Skeletal muscle satellite cell (primary cell): ENCODE measurements around the gene CATSPERB.

DNA sequence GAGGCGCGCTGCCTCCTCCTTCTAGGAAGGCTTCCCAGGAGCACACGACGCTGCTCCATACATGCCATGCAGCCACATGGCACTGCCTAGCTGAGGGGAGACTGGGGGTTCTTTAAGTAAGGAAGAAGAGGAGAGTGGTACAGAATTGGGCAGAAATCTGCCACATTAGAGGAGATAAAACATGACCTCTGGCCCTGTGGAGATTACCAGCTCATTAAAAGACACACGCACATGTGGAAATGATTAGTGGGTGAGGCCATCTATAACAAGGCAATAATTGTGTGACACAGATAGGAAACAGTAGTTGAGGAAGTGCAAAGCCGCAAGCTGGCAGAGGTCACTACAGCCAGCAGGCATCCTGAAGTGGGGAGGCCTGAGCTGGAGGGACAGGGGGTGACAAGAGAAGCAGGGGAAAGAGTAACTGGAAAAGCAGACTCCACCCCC is 39.7 kb downstream of the CCDC88C start:
- CAGE, long polyA plus RNA, result no peak

- CAGE, long polyA plus RNA, result no peak
Observed at GRCh38 chr14:91481362-91482284, 28.5 kb downstream of the PPP4R3A start.

DNA sequence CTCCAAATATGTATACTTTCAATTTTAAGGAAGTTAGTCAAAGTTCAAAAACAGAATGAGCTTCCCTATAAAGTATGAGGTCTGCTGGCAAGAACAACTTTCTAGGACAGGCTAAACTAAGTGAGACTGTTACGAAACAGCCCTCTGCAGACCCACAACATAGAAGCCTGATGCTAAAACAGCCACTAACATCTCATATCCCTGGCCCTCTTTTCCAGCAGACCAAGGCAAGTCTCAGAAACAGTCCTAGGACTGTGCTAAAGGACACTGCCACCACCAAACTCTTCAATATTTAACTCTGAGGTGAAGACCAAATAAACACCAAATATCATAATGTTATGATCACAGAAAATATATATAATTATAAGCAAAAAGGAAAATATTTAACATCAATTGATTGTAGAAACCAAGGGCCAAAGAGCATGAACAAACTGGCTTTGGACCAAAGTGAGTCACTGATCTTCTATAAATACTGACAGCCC is 27.7 kb downstream of the PPP4R3A start:
- CAGE, long polyA plus RNA, result no peak

DNA sequence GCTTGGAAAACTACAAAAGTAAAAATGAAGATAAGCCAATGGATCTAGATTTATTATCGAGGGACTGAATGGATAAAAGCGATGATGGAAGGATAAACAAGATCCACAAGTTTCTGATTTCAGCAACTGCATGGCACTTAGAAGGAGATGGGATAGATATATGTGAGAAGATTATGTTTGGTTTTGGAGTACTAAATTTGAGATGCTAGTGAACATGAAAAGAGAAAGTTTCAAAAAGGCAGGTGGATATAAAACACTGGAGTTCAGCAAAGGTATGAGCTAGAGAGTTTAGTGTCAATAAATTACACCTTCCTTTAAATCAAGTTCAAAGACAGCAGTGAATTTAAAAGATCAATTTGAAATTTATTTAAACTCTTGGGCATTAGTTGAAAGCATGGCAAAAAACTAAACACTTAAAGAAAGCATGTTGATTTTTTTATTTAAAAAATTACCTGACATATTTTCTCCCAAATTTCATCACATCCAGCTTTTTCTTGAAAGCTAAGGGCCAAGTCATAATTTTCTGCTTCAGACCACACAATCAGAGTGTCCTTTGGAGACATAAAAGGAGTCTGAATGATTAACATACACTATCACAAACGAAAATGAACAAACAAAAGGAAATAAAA is 24.8 kb downstream of the PPP4R3A start:
- CAGE, long polyA plus RNA, result no peak

- CAGE, long polyA plus RNA, result no peak
Observed at GRCh38 chr14:91508948-91509483, 1.1 kb downstream of the PPP4R3A start.

DNA sequence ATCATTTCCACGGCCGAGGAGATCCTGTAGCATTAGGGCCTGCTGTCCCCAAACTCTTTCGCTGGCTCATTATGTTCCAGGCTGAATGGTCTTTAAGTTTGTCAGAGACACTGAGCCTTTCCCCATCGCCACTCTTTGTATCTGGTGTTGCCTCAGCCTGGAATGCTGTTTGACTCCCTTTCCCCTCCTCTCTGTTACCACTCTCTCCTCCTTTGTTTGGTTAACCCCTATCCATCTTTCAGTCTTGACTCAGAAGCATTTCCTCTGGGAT is 95.4 kb upstream of the PPP4R3A start:
- CAGE, long polyA plus RNA, result no peak

- CAGE, long polyA plus RNA, result no peak
Observed at GRCh38 chr14:91732003-91732468, at the start of gene CATSPERB. CATSPERB (minus strand) TSS chr14:91732086.

DNA sequence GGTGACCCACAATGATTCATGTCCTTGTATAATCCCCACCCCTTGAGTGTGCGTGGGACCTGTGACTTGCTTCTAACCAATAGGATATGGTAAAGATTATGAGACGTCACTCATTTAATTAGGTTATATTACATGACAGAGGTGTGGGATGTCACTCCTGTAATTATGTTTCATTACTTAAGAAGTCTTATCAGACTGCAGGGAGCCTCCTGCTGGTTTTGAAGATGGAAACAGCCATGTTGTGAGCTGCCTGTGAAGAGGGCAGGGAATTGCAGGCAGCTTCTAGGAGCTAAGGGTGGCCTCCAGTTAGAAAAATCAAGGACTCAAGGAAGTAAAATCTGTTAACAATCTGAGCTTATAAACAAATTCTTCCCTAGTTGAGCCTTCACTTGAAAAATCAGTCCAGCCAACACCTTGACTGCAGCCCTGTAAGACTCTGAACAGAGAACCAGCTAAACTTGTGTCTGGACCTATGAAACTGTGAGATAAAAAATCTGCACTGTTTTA is 12.4 kb upstream of the CATSPERB start:
- CAGE, long polyA plus RNA, result no peak

- CAGE, long polyA plus RNA, result no peak
Observed at GRCh38 chr14:91835624-91835994, 31.7 kb downstream of the TC2N start.

- CAGE, long polyA plus RNA, result no peak
Observed at GRCh38 chr14:91882810-91883303, 15.5 kb upstream of the TC2N start.

DNA sequence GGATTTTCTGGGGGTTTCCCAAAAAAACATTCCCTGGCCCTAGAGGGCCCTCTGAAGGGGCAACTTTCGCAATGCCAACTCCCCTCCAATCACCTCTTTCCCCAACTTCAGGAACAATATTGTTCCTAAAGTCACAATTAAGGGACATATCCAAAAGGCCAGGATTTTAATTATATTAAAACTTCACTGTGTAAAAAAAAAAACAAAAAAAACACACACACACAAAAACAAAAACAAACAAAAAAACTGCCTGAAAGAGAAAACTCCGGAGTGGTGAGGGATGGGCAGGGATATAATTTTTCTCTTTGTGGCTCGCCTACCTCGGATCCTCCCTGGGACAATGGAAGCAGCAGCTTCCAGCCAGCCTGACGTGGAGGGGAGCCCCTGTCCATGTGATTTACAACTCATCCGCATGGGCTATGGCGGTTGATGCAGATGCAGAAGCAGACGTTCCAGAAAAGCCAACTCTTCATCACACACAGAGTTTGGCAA is 16.2 kb upstream of the TC2N start:
- CAGE, long polyA plus RNA, result no peak

DNA sequence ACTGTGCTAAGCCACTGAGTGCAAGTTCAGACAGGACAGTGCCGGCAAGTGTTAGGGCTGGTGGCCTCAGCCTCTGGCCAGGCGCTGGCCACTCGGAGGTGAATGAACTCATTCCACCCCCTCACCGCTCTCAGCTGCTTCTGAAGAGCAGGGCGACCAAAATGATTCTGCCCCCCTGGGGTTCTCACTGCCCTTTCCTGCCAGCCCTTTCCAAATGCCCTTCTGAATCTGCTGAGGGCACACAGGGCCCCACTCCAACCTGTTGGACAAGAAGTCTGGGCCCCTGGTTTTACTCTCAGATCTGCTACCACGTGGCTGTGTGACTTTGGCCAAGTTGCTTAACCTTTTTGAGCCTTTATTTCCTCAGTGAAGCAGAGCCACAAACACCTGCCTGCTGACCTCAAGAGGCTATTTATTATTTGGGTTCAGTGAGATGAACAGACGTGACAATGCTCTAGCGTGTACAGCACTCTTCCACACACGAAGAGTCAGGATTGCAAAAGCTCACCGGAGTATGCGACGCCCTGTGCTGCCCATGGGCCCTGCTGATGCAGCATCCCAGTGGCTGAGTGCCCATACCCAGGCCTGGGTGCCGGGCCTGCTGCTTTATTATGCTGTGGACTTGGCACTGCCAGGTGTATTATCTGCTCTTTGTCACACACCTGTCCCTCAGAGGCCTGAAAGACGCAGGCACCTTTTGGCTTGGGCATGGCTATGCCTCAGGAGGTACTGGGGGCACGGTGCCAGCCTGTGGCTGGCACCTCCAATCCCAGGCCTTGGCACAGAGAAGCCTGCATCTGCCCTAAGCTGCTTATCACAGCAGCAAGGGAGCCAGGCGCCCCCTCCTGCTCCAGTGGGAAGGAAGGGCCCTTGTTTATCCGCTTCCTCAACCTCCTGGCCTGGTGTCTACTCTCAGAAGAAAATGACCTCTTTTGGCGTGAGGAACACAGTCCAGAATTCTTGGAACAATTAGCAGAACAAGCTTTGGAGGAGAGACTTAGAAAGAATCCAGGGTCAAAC is 22.2 kb upstream of the TC2N start:
- CAGE, long polyA plus RNA, result no peak

- CAGE, long polyA plus RNA, result no peak
Observed at GRCh38 chr14:91899013-91899765, 31.9 kb upstream of the TC2N start.

DNA sequence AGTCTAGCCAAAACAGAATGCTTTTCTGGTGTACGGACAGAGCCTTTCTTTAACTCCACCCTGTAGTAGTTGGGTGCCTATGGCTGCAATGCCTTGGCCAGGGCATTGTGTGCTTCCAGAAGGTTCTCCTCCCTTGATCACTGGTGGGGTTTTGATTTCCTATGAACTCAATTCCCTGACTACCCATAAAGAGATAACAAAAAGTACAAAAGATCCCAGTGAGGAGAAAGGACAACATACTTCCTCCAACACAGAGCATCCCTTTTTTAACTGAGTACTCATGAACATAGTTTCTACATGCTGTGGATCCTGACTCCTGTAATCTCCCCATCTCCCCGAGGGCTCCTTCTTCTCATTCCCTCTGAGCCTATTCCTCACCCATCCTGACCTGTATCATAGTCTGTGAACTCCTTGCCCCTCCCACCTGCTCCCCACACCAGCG is 35.9 kb upstream of the TC2N start:
- CAGE, long polyA plus RNA, result no peak

- CAGE, long polyA plus RNA, result no peak
Observed at GRCh38 chr14:91935107-91935480, 12.4 kb downstream of the FBLN5 start.

DNA sequence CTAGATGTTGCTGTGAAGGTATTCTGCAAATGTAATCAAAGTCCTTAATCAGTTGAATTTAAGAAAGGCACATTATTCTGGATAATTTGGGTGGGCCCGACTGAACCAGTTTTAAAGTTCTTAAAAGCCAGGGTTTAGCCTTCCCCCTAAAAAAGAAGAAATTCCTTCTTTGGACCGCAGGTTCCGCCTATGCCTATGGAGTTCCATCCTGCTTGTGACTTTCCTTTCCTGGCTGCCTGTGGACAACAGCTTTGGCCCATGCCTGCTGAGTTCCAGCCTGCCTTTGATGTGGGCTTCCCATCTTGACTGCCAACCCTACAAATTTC is 42.2 kb upstream of the FBLN5 start:
- CAGE, long polyA plus RNA, result no peak

DNA sequence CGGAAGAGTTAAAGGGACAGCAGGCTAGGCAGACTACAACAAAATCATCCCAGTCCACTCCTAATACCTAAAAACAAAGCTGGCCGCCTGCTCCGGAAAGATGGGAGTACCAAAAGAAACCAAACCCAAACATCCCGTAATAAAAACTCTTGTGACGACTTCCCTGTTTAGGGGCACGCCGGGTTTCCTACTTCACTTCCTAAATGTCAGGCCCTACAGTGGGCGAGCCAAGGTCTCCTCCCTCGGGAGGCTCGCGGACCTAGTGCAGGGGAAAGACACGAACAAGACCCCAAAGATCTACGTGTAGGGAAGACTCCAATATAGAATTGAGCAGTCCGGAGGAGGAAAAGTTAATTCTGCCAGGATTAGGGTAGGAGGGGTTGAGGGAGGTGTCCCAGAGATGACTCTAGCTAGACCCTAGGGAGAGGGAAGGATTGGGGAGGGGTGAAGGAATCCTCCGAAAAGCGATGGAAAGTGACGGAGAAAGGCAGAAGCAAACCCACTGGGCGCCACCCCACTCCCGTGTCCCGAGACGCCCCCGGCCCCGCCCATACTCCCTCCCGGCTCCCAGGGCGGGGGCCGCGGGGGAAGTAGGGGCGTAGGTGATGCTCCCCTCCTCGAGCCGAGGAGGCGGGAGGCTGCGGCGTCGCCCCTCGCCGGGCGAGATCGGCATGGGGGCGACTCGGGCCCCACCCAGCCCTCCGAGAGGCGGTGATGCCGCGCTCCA is 466 bp downstream of the ATXN3 start:
- CAGE, long polyA plus RNA, result no peak

DNA sequence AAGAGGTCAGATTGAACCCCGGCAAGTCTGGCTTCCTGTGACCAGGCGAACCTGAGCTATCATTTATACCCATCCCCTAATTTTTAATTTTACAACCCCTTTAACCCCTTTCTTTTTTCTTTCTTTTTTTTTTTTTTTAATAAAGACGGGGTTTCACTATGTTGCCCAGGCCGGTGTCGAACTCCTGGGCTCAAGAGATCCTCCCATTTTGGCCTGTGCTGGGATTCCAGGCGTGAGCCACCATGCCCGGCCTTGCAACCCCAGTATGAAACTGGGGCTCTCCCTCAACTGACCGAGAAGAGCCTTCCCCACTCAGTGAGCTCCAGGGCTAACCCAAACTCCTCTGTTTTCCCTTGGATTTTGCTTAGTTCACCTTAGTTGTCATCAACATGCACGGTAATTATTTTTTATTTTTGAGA is 971 bp downstream of the CPSF2 start:
- CAGE, long polyA plus RNA, result no peak

- CAGE, long polyA plus RNA, result no peak
Observed at GRCh38 chr14:92141811-92142343, 20.1 kb downstream of the CPSF2 start.

- CAGE, long polyA plus RNA, result no peak
Observed at GRCh38 chr14:92540466-92541219, 27.1 kb downstream of the RIN3 start.